ENCODE measurements around the gene GCNT2.

GRCh38 chr6:7532818-7533248 lies 8.6 kb upstream of the DSP start:
- PRO-cap = no peak
- RAMPAGE, long total RNA, 2 experiments = no peak in any of the 2 experiments

GRCh38 chr6:7542721-7543493 lies 1.4 kb downstream of the DSP start:
- PRO-cap = bidirectional peak, plus-strand start at chr6:7542873, minus-strand start at chr6:7542629; bidirectional peak, plus-strand start at chr6:7543213, minus-strand start at chr6:7543117; bidirectional peak, plus-strand start at chr6:7543302, minus-strand start at chr6:7543264
- RAMPAGE, long total RNA, 2 experiments = no peak in any of the 2 experiments

GRCh38 chr6:7727101-7727661 lies 1.3 kb downstream of the BMP6 start:
- PRO-cap = no peak
- RAMPAGE, long total RNA, 2 experiments = no peak in any of the 2 experiments

- PRO-cap = no peak
- RAMPAGE, long total RNA, 2 experiments = no peak in any of the 2 experiments
Observed at GRCh38 chr6:7916842-7917550, 6.4 kb upstream of the TXNDC5 start.

GRCh38 chr6:7986005-7986834 lies 75.6 kb upstream of the TXNDC5 start:
- PRO-cap = no peak
- RAMPAGE, long total RNA, 2 experiments = no peak in any of the 2 experiments

DNA sequence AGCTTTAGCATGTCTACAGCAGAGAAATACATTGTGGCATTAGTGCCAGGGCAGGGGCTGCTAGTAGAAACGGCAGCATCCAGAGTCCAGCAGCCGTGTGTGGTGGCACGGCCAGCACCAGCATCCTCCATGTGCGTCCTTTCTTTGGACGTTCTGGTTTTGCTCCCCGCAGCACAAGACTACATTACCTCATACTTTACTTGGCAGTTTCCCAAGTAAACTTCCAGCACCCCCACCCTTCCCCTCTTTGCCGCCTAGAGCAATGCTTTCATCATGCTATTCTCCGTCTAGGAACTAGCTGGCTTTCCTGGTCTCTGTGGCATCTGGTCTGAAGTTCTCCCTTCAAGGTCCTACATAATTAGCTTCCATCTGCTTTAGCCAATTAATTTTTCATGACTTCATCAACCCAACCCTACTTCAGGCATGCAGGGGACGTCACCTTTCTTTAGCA lies 67.6 kb downstream of the BLOC1S5 start:
- PRO-cap = no peak
- RAMPAGE, long total RNA, 2 experiments = no peak in any of the 2 experiments

- PRO-cap = no peak
- RAMPAGE, long total RNA, 2 experiments = no peak in any of the 2 experiments
Observed at GRCh38 chr6:8905840-8906330, 470.5 kb upstream of the SLC35B3 start.

DNA sequence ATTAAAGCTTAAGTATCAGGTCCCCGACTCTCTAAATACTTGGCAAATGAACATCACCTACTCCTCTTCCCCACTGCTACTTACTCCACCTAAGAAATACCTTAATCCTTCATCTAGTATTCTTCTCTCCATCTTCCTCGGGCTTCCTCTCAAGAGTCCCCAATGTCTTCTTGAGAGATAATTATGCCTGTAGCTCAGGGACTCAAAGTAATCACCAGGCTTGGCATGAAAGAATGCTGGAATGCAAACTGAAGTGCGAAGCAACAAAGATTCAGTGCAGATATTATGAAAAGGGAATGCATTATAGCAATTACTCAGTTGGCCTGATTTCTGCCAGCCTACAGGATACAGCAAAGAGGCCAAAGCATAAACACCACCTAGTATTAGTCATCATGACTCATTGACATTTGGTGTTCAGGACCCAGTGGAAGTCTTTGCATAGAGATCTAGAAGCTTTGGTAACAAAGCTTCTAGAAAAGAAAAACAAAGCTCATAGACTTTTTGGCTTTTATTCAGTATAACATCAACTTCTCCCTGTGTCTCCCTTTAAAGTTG lies 932.9 kb downstream of the TFAP2A start:
- PRO-cap = no peak
- RAMPAGE, long total RNA, 2 experiments = no peak in any of the 2 experiments

DNA sequence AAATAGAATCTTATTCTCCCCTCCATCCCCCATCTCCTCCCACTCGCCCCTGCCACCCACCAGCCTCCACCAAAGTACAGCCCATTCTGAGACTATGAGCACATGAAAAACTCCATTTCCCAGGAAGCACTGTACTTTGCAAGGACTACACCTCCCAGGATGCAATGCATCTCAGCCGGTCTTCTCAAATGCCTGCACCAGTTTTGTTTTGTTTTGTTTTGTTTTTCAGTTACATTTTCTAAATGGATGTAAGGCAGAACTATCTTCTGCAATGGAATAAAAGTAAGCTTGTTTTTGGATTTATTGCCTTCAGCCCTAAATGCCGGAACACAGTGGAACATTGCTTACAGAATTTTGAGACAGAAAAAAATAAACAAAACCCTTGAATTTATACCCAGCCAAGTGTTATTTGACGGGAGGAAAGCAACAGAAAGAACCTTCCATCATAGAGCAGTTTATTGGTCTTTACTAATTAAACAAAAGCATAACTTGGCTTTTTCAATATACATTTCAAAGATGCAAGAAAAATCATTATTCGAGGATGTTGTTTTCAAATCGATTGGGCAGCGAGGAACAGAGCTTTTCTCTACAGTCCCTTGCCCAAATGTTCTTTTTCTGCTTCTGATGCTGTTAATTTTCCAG lies 267.8 kb downstream of the TFAP2A start:
- PRO-cap = no peak
- RAMPAGE, long total RNA, 2 experiments = no peak in any of the 2 experiments

GRCh38 chr6:10189476-10189719 lies 225.5 kb downstream of the TFAP2A start:
- PRO-cap = no peak
- RAMPAGE, long total RNA, 2 experiments = no peak in any of the 2 experiments

GRCh38 chr6:10316108-10316728 lies 98.7 kb downstream of the TFAP2A start:
- PRO-cap = no peak
- RAMPAGE, long total RNA, 2 experiments = no peak in any of the 2 experiments

DNA sequence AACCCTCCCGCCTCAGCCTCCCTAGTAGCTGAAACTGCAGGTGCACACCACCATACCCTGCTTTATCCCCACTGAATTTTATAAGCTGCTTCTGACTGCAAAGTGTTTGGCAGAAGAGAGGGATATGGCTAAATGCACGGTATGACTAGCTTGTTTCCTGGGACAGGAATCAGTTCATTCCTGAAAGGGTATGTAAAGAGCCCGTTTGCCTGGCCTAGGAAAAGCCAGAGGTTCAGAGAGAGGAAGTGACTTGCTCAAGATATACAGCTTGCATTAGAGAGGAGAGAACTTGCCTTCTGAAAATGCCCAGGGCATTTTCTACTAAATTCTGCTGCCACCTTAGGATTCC lies 738 bp upstream of the GCNT2 start:
- PRO-cap = no peak
- RAMPAGE, long total RNA, 2 experiments = no peak in any of the 2 experiments

DNA sequence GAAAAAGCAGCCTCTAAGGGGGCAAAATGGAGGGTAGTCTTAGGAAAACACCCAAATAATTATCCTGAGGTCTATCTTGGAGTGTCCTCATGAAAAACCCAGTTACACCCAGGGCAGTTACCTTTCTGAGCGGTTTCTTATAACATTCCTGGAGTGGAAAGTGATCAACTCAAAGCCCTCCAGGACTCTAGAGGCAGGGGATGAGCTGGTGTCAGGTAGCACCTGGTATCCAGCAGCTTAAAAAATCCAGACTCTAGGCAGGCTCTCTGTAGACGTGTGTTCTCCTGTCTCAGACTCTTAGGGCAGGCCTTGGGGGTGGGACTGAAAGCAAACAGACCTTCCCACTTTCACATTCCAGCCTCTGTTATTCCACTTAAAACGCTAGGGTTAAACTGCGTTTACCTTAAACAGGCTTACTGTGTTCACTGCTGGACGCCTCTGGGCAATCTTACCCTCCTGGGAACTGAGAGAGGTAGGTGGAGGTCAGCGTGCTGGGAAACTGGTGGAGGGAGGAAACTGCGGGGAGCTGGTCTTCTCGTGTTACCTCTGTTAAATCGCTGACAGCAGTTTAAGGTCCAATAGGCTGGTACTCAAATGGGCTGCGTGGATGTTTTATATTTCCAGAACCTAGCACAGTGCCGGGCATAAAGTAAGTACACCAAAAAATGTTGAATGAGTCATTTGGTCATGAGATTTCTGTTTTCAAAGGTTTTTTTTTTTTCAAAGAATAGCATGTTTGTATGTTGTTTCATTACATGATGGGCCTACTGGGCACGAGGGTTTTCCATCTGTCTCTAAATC lies at the start of gene GCNT2:
Gene GCNT2, plus strand, starts transcription at position 406 of the 801 bp plus-strand sequence.
- PRO-cap = no peak
- RAMPAGE, long total RNA, 2 experiments = no peak in any of the 2 experiments

- PRO-cap = no peak
- RAMPAGE, long total RNA, 2 experiments = no peak in any of the 2 experiments
Observed at GRCh38 chr6:10524695-10525099, 3.5 kb downstream of the GCNT2 start.

DNA sequence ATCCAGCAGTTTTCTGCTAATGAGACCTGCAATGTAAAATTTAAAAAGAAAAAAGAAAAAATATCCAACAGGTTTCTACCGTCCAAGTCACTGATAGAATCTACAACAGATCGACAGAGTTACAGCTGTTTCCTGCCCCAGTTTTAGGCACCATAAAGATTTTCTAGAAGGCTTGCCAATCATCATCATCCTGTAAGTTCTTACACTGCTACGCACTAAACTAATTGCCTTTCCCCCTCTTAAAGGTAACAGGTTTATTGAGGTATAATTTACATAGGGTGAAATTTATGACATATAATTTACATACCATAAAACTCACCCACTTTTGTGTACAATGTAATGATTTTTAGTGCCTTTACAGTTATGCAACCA lies 20.9 kb downstream of the GCNT2 start:
- PRO-cap = no peak
- RAMPAGE, long total RNA, 2 experiments = no peak in any of the 2 experiments

DNA sequence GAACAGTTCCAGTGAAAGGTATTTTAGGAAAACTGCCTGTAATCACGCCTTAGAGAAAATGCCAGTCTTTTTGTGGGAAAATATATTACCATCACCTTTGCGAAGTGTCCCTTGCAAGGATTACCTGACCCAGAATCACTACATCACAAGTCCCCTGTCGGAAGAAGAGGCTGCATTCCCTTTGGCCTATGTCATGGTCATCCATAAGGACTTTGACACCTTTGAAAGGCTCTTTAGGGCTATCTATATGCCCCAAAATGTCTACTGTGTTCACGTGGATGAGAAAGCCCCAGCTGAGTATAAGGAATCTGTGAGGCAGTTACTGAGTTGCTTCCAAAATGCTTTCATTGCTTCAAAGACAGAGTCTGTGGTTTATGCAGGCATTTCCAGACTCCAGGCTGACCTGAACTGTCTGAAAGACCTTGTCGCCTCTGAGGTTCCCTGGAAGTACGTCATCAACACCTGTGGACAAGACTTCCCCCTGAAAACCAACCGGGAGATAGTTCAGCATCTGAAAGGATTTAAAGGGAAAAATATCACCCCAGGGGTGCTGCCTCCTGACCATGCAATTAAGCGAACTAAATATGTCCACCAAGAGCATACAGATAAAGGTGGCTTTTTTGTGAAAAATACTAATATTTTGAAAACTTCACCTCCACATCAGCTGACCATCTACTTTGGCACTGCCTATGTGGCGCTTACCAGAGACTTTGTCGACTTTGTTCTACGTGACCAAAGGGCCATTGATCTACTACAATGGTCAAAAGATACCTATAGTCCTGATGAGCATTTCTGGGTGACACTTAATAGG lies 65.2 kb downstream of the GCNT2 start:
- PRO-cap = no peak
- RAMPAGE, long total RNA, 2 experiments = no peak in any of the 2 experiments

DNA sequence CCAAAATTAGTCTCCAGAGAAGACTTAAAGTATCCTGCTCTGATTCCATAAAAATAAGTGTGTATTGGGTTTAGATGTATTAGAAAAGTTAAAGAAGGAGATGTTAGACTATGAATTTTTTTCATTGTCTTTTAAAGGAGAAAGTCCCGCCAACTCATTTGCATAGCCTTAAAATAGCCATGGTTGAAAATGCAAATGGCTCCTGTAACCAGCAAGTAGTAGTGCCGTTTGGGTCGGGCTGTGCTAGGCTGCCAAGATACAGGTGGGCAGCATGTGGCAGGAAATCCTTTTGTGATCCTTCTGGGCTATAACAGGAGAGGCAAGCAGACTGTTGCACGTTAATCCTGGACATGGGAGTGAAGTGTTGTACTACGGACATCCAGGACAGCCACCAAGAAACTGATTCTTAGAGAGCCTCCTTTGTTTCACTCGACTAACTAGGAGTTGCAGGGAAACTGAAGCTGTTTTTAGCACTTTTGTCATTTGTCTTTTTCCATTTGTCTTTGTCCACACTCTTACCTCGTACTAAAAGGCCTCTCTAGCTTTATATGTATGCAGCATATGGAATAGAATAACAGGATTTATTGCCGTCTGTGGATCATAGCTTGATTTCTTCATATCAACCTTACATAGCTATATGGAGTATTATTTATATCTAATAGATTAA lies 17.8 kb downstream of the ELOVL2 start:
- PRO-cap = no peak
- RAMPAGE, long total RNA, 2 experiments = no peak in any of the 2 experiments

GRCh38 chr6:11196211-11197343 lies 35.9 kb downstream of the NEDD9 start:
- PRO-cap = no peak
- RAMPAGE, long total RNA, 2 experiments = no peak in any of the 2 experiments

DNA sequence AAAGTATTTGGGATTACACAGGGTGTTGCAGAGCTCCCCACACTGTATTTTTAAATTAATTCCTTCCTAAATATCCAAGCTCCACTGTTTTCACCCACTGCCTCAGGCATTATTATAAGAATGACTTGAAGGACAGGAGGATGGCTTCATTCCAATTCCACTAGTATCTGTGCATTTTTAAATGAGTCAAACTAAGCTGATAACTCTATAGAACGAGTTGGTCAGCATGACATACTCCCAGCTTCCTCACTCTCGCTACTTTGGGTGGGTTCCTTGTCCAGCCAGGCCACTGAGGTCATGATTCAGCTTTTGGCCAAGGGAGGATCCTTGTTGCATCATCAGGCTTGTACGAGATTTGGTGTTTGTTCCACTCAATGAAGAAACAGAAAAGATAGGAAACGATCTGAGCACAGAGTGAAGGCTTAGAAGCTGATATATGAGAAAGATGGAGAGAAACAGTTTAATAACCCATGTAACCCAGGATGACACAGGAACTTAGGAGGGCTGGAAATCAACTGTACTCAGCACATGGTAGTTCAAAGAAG lies 19.8 kb downstream of the NEDD9 start:
- PRO-cap = no peak
- RAMPAGE, long total RNA, 2 experiments = no peak in any of the 2 experiments

DNA sequence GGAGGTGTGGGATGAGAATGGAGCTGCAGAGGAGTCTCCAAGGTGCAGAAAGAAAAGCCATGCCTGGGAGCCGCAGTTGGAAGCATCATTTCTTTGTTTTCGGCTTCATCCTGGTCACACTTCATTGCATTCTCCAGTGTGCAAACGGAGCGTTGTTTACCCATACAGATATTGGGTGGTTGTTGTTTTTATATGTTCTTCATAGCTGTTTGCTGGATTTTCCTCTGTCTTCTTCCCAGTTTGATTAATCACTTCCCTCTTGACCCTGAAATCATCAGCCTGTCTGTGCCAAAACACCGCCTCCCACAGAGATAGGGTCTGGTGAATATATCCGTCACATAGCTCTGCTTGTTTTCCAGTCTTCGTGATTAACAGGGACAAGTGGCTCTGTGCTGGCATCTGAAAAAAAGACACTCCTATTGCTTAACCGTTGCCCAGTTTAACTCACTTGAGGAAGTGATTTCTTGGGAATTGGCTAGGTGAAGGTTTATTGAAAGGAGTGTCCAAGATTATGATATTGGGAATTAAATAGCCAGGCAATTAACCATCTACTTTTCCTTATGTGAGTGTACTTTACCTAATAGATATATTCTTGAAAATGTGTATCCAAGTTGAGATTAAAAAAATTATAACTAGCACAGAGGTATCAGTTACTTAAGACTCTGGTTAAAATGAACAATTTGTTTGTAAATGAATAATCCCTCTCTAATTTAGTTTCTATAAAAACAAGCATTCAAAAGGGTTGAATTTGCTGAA lies 40.4 kb upstream of the NEDD9 start:
- PRO-cap = no peak
- RAMPAGE, long total RNA, 2 experiments = no peak in any of the 2 experiments